Epithelial cell of proximal tubule (primary cell): ENCODE measurements around a stretch of chr15.

- RAMPAGE, long total RNA = no peak
- RRBS = 94% methylated on average over 3 of the region's 25 CpGs
Measured at GRCh38 chr15:101264770-101265842, 12.2 kb downstream of the SELENOS start.

GRCh38 chr15:101292884-101293655 lies 2.0 kb downstream of the SNRPA1 start:
- RAMPAGE, long total RNA = no peak
- RRBS = no CpG with 5 or more reads among the region's 16 CpGs

DNA sequence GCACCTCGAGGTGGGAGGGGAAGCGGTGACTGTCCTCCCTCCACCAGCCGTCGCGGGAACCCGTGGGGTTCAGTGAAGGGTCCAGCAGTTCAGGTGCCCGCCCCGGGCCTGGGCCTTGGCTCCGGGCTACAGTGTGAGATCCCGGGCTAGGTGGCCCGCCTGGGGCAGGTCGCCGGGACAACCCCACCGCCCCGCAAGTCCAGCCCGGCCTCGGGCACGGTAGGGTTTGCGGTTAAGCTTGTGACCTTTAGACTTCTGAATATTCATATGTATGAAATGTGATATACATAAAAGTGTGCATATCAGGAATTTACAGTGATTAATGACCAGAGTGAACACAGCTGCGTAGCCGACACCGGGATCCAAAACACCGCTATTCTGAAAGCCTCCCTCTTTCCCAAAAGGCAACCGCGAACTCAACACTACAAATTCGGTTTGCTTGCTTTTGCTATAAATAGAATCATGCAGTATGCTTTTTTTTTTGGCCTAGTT lies 509 bp upstream of the SNRPA1 start:
- RAMPAGE, long total RNA = no peak
- RRBS = no CpG with 5 or more reads among the region's 26 CpGs

GRCh38 chr15:101358758-101359355 lies 63.8 kb upstream of the SNRPA1 start:
- RAMPAGE, long total RNA = no peak
- RRBS = no CpG with 5 or more reads among the region's 10 CpGs

DNA sequence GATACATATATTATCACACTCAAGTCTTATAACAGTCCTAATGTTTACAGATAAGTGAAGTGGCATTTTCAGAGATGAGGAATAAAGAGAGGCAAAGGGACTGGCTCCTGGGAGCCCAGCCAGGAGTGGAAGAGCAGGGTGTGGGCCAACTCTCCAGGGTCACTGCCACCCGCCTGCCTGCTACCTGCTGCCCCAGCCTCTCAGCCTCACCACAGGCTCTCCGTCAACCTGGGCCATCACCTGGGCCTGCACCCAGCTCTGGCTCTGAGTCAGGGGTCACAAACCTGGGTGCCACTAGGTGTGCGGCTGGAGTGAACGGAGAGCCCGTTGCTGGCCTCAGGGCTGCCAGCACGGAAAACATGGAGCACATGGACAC lies 73.3 kb upstream of the SNRPA1 start:
- RAMPAGE, long total RNA = no peak
- RRBS = no CpG with 5 or more reads among the region's 6 CpGs

GRCh38 chr15:101438209-101439107 lies 51.0 kb downstream of the PCSK6 start:
- RAMPAGE, long total RNA = no peak
- RRBS = no CpG with 5 or more reads among the region's 18 CpGs

DNA sequence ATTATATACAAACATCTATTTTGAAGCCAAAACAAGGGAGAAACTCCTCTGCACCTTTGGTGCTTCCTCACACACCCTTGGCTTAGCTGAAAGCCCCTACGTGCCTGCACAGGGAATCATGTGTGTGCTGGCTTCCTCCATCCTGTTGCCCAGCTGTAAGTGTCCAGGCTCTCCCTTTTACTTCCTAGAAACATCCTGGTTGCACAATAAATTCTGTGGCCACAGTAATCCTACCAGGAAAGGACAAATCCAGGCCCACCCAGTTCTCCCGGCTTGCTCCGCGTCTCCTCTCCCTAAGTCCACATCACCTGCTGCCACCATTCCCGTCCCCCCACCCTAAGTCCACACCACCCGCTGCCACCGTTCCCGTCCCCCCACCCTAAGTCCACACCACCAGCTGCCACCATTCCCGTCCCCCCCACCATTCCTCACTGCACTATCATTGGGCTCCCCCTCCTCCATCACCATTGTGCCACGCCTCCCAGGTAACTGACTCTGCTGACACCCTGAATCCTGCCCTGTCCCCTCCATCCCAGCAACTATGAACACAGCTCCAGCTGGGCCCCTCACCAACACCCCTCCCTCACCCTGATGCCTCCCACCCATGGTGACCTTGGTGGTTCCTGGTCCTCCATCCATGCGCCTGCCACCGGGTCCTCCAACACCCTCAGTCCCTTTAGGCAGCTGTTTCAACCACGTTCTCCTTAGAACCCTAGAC lies 30.2 kb downstream of the PCSK6 start:
- RAMPAGE, long total RNA = no peak
- RRBS = no CpG with 5 or more reads among the region's 13 CpGs

- RAMPAGE, long total RNA = no peak
- RRBS = 53% methylated on average over 3 of the region's 26 CpGs
Measured at GRCh38 chr15:101482191-101483600, 6.8 kb downstream of the PCSK6 start.

GRCh38 chr15:101488318-101489000 lies 1.0 kb downstream of the PCSK6 start:
- RAMPAGE, long total RNA = no peak
- RRBS = 4% methylated on average over 44 of the region's 62 CpGs

- RAMPAGE, long total RNA = no peak
- RRBS = no CpG with 5 or more reads among the region's 11 CpGs
Measured at GRCh38 chr15:101955710-101956338, 143.8 kb downstream of the OR4F15 start.